Type B pancreatic cell (in vitro differentiated cells): ENCODE data around the genes PODXL2 and ABTB1.

GRCh38 chr3:127028677-127029217 is 45.8 kb downstream of the PLXNA1 start:
- PRO-cap = no peak

DNA sequence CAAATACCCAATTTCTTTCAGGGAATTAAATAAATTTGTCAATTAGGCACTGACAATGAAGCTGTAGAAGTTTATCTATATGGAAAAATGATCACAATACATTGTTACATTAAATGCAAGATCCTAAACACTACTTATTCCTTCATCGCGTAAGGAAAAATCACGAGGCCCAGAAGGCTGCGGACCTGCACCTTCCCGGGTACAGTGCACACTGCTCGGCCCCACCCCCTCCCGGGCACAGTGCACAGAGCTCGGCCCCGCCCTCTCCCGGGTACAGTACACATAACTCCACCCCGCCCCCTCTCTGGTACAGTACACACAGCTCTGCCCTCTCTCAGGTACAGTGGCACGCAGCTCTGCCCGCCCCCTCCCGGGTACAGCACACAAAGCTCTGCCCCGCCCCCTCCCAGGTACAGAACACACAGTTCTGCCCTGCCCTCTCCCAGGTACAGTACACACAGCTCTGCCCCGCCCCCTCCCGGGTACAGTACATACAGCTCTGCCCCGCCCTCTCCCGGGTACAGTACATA is 16.1 kb upstream of the PRR20G start:
- PRO-cap = no peak

GRCh38 chr3:127628791-127629486 is at the start of gene PODXL2:
TSS of gene PODXL2 (plus strand) at chr3:127629185.
- PRO-cap = unidirectional peak, plus-strand start at chr3:127629167

- PRO-cap = bidirectional peak, plus-strand start at chr3:127672962, minus-strand start at chr3:127672807
Measured at GRCh38 chr3:127672641-127673695, at the start of gene ABTB1. TSS of gene ABTB1 (plus strand) at chr3:127672952.

DNA sequence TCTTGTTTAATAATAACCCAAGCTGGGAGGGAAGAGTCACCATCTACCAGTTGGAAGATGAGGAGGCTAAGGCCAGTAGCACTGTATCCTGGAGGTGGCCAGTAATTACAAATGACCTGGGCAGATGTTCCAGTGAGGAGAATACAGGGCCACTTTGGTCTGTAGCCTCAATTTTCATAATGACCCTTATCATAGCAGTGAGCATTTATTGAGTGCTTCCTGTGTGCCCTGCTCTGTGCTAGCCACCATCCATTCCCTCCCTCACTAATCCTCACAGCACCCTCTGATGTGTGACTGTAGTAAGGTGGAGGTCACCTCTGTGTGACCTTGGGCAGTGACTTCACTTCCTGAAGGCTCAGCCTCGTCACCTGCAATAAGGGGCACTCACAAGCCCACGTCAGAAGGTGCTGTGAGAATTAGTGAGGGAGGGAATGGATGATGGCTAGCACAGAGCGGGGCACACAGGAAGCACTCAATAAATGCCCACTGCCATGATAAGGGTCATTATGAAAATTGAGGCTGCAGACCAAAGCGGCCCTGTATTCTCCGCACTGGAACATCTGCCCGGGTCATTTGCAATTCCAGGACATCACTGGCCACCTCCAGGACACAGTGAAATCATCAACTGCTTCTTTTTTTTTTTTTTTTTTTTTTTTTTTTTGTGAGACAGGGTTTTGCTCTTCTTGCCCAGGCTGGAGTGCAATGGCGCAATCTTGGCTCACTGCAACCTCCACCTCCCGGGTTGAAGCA is 64.4 kb downstream of the ABTB1 start:
- PRO-cap = no peak

- PRO-cap = no peak
Measured at GRCh38 chr3:127738160-127738694, 65.5 kb downstream of the ABTB1 start.

GRCh38 chr3:127740365-127741367 is 67.9 kb downstream of the ABTB1 start:
- PRO-cap = no peak

GRCh38 chr3:127743417-127744218 is 70.9 kb downstream of the ABTB1 start:
- PRO-cap = no peak

GRCh38 chr3:127784746-127785385 is 37.4 kb downstream of the MGLL start:
- PRO-cap = no peak

DNA sequence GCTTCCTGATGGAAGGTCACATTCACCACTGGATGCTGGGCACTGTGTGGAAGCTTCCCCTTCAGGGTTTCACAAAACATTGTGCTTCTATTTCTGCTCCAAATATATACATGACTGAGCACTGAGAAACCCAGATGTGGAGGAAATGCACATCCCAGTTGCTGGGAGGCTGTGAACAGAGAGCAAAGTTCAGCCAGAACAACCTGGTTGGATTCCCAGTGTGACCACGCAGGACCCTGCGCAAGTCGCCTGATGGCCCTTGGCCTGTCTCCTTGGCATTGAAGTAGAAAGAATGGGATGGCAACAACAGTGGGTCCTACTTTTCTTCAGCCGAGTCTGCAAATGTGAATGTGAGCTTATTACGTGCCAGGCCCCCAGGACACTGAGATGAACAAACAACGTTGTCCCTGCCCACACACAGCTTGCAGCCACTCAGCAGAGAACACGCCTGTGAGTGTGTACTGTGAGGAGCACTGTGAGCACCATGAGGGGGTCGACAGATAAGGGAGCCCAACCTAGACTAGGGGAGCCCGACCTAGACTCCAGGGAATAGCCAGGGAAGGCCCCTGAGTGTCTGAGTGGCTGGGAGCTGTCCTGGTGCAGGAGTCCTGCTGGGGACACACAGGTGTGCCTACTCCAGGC is 36.8 kb downstream of the MGLL start:
- PRO-cap = no peak

DNA sequence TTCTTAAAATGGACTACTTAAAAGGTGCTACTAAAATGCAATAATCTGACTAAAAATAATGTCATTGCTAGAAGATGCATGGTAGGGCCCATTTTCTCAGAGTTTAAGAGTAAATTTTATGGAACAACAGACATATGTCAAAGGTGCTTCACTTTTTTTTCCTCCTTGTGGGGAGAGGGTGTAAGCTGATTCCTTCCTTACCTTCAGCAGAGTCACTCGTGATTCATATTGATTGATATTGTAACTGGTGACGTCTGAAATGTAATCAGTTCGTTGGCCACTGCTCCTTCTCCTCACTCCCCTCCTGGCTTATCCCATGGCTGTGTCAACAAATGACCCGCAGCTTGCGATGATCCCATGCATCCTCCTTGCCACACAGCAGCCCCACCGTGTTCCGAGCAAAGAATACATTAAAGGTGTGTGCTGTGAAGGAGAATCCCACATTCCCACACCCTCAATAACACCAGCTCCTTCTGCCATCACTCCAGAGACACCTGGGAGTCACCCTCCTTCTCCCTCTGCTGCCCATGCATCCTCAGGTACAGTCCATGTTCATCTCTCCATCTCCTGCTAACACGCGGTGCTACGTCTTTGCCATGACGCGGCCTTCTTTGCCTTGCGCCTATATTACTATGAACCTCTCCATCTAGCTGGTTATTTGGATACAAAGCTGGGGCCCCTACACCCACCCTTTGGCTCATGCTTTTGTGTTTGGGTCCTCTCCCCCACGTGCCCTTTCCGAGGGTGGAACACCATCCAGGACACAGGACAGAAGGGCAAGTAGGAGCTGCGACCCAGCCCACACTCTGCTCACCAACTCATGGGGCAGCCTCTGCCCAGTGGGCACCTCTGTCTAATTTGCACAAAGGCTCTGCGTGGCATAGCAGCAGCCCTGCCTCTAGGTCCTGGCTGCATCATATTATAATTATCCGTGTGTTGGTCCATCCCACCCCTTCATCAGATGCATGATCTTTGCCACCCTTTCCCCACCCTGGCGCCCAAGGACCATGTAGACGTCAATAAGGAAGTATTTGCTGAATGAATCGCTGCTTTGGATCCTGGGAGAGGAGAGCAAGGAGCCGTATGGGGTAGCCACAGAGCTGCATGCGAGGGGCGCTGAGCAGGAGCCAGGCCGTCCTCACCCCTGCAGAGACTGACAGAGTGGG is 7.0 kb downstream of the MGLL start:
- PRO-cap = no peak

GRCh38 chr3:128010133-128010872 is 41.9 kb upstream of the SEC61A1 start:
- PRO-cap = no peak

DNA sequence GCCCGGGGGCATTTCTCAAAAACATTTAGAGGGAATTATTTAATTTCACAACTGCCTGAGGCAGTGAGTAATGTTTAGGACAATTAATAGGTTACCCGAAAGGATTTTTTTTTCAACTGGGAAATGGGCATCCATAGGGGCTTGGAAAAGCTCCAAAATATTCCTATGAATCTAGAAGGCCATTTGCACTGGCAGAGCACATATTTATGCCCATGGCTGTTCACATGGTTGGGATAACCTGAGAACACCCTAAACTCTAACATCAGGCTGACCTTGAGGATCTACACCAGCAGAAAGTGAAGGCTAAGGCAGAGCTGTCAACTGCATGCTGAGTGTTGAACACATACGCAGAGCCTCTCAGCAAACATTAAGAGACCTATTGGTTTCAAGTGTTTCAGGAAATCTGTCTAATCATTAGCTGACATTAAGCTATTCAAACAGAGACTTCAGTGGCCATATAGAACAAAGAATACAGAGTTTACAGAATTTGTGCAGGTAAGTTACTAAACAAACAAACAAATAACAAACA is 16.2 kb upstream of the SEC61A1 start:
- PRO-cap = no peak

GRCh38 chr3:128282606-128283088 is 129.4 kb downstream of the EEFSEC start:
- PRO-cap = no peak

- PRO-cap = no peak
Measured at GRCh38 chr3:128382181-128382460, 84.6 kb downstream of the DNAJB8 start.

GRCh38 chr3:128416836-128417245 is 49.8 kb downstream of the DNAJB8 start:
- PRO-cap = no peak

DNA sequence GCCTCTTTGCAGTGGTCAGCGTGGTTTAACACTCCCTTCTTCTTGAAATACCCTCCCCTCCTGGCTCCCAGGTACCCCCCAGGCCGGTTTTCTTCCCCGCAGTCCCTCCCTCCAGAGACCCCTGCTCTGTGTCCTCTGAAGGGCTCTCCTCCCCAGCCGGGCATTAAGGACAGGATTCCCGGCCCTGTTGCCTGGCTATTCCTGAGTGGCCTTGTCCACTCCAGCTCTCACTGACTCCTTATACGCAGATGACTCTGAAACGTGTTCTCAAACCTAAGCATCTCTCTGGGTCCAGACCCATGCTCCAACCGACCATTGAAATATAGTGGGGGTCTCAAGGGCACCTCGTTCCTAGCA is 16.7 kb downstream of the DNAJB8 start:
- PRO-cap = no peak

DNA sequence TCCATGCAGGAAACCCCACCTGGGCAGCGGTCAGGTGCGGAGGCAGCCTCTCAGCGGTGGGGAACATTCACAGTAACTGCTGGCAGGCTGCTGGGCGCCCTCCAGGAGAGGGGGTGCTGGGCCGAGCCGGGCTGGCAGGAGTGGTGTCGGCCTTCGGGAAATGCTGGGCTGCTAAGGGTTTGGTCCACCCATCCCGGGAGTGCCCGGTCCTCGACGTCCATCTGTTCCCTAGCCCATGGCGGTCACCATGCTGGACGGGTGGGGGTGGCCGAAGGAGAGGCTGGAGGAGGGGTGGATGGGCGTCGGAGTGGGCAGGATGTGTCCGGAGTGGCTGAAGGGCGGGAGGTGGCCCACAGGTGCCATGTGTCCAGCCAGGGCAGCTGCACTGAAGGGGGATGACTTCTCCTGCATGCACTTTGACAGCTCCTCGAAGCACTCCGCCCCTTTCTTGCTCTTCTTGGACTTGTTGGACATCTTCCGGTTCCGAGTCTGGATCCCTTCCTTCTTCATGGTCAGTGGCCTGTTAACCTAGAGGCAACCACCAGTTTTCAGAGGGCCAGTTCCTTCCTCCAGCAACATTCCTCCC is 12.1 kb downstream of the GATA2 start:
- PRO-cap = no peak

GRCh38 chr3:128483640-128484775 is 9.0 kb downstream of the GATA2 start:
- PRO-cap = no peak

- PRO-cap = no peak
Measured at GRCh38 chr3:128605284-128605633, 45.4 kb downstream of the RPN1 start.